T-cell (primary cell): ENCODE results near the genes HSD3B1, FAM72C, FAM72D, GPR89A and PDZK1.

- PRO-cap, 7 experiments = no peak in any of the 7 experiments
Observed at GRCh38 chr1:117826316-117826957, 103.0 kb downstream of the GDAP2 start.

GRCh38 chr1:118912514-118912890 lies 75.6 kb downstream of the TBX15 start:
- PRO-cap, 7 experiments = no peak in any of the 7 experiments

DNA sequence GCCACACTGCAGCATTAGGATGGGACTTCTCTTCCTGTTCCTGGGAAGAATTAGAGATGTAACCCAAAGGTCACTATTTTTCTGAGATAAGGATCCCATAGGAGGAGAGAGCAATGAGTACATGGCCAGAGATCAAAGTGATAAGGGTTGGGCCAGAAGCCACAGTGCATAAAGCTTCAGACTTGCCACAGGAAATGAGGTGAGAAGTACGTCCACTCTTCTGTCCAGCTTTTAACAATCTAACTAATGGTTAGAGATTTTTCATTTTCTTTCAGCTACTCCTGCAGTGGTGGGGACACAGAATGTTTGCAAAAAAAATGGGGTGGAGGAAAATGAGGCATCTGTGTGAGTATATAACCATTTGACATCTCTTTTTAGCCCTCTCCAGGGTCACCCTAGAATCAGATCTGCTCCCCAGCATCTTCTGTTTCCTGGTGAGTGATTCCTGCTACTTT lies at the start of gene HSD3B1:
Gene HSD3B1, plus strand, starts transcription at position 197 of the 455 bp plus-strand sequence.
- PRO-cap, 7 experiments = no peak in any of the 7 experiments

GRCh38 chr1:119732379-119733223 lies 20.9 kb downstream of the PHGDH start:
- PRO-cap, 7 experiments = no peak in any of the 7 experiments

GRCh38 chr1:119750614-119751345 lies 17.9 kb downstream of the HMGCS2 start:
- PRO-cap, 7 experiments = no peak in any of the 7 experiments

DNA sequence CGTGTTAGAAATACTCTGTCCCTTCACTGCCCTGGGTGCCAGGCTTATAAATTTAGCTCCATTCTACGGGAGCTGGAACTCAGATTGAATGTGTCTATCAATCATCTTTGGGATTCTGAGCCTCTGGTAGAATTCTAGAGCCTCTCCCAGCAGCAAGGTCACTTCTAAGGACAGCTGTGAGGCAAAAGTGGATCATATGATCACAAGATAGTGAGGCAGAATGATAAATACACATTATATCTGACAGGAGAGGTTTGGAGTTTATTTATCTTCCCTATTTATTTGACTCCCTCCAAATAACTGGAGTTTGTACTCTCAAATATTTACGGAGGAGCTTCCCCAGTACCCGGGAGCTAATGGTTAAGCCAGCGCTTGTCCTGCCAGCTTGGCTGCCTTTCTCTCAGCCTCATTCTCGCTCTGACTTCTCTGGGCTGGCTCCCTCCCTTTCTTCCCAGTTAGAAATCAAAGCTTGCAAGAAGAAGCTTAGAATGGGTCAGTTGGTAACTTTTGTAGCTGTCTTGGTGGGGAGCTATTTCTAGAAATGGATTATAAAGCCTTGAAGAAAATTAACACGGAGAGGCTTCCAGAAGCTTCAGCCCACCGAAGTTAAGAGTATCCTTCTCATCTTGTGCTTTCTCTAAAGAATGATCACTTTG lies 2.3 kb downstream of the HMGCS2 start:
- PRO-cap, 7 experiments = no peak in any of the 7 experiments

DNA sequence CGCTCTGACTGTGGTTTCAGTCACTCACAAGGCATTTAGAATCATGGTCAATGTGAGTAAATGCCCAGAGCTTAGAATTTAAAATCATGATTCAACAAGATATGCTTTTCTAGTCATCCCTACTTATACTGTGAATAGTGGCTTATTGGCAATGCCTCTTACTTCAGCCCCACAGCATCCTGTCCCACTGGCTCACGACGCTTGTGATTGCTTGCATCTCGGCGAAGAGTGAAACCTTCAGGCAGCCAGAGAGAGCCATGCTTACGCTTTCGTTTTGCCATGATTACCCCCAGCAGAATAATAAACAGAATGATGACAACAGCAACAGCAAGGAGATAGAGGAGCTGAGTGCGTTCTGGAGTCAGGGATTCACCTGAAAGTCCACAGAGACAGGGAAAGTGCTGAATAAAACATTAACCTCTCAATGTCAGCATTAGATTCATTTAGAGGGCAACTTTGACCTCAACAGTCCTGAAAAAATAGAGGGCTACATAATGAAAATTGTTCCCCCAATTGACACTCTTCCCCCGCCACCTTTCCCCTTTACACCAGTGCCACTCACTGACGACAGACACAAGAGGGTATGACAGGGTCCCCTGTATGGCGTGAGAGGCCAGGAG lies 25.9 kb upstream of the ADAM30 start:
- PRO-cap, 7 experiments = no peak in any of the 7 experiments

DNA sequence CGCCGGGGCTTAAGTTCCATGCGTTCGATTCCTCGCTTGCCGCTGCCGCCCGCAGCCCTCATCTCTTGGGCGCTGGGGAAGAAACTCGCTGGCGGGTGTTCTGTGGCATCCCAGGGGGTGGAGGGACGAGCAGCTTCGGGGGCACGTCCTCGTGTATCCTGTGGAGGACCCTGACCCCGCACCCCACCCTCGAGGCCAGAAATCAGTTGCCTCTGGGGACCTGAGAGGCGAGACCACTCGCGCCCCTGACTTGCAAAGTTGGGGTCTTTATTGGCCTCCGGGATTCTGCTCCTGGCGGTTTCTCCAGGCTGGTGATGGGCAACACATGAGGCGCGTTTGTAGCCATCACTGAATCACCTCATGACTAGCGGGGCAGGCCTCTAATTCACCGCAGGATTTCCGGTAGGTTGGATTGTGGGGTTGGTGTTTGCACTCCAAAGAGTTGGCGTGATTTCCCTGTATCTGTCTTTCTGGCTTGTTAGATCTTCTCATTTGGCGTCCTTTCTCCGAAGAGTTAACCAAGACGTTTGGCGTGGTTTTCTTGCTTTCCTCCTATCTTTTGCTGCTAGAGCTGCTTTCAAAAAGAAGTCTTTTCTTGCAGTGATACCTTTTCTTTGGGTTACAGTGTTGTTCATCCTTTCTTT lies 708 bp downstream of the NBPF8 start:
- PRO-cap, 7 experiments = peak in 1 of 7 experiments; most common plus-strand start position 489 of the sequence (in 1); most common minus-strand start position 355 of the sequence (in 1)

DNA sequence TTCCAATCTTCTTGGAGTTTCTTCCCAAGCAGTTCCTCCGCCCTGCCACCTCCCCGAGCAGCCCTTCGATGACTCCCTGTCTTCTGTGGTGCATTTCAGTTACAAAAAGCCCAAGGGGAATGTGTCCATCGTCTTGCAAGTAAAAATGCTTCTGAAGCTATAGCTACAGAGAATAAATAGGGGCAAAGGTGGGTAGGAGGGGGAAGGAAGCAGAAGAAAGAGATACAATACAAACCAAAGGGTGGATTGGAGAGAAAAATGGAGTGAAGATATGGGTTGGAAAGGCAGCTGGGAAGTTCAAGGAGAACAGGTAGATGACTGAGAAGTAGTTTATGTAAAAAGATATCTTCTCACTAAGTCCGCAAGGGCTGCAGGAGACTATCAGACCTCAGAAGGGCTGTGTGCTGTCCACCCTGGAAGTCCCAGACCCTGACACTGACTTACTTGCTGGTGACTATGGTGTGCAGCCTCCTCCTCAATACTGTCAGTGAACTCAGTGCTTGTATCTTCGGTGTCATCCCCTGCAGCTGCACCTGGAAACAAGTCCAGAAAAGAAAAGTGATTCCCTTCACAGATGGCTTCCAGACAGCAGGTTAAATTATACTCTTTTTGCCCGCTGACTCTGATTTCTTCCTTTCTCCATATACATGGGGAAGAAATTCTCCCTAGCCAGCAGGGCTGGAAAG lies 115.2 kb downstream of the NBPF8 start:
- PRO-cap, 7 experiments = no peak in any of the 7 experiments

DNA sequence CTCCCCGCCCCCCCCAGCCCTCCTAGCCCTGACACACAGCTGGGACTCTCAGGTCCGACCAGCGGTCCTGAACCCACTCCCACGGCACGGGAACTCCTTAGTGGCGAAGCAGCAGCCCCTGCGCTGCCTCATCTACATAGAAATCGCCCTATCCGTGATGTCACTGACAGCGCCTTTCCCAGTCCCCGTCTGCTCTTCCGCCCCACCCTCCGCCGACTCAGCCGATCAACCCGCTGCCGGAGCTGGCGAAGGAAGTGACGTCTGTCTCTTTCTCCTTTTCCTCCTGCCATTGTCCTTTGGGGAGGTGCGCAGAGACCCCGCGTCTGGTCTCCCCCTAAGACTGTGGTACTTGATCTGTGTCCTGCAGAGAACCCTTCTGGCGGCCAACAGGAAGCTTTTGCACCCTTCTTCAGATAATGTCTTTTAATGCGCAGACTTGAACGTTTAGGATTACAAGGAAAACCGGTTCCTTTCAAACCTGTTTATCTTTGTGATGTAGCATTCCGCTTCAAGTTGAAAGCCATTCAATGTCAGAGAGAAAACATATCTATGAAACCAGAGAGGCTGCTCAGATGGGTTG lies 38.4 kb upstream of the PPIAL4A start:
- PRO-cap, 7 experiments = peak in 5 of 7 experiments; most common plus-strand start position 289 of the sequence (in 5); most common minus-strand start position 165 of the sequence (in 2)

GRCh38 chr1:121118238-121118864 lies 65.8 kb downstream of the FAM72B start:
- PRO-cap, 7 experiments = no peak in any of the 7 experiments

DNA sequence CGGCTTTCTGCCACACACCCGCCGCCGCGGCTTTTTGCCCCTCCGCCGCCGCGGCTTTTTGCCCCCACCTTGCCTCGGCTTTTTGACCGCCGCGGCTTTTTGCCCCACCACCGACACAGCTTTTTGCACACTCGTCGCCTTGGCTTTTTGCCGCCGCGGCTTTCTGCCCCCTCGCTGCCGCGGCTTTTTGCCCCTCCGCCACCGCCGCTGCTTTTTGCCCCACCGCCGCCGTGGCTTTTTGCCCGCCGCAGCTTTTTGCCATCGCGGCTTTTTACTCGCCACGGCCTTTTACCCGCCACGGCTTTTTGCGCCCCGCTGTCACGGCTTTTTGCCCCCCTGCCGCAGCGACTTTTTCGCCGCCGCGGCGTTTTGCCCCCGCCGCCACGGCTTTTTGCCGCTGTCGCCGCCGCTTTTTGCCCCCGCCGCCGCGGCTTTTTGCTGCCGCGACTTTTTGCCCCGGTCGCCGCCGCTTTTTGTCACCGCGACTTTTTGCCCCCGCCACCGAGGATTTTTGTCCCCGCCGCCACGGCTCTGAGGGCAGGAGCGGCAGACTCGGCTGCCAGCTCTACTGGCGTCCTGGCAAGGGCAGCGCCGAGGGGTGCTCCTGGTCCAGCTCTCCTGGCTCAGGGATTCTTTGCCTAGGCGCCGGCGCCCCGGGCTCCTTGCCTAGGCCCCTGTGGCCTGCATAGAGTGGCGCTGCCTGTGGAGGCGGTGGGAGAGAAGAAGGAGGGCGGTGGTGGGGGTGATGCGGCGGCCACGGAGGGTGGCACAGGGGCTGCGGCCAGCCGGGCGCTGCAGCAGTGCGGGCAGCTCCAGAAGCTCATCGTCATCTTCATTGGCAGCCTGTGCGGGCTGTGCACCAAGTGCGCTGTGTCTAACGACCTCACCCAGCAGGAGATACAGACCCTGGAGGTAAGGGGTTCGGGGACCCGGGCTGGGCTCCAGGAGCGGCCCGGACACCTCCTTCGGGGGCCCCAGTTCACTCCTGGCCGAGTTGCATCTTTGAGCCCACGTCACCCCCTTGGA lies 211.9 kb downstream of the SRGAP2C start:
- PRO-cap, 7 experiments = no peak in any of the 7 experiments

DNA sequence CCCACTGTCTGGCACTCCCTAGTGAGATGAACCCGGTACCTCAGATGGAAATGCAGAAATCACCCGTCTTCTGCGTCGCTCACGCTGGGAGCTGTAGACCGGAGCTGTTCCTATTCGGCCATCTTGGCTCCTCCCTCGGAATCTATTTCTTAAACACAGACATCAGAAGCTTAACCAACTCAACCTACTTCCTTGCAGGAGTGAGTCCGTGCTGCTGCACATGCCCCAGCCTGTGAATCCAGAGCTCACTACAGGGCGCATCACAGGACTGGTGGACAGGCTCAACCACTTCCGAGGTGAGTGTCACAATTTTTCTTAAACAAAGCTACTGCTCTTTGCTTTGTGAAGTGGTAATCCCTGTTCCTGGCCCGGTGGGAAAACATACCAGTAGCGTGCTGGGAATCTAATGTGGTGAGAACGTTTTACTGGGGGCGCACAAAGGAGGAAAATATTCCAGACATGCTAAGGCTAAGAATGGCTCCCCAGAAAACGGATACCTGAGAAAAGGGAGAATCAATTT lies 353.4 kb downstream of the SRGAP2C start:
- PRO-cap, 7 experiments = no peak in any of the 7 experiments

GRCh38 chr1:143643029-143643667 lies 262.6 kb downstream of the H3-7 start:
- PRO-cap, 7 experiments = no peak in any of the 7 experiments

GRCh38 chr1:143971717-143972409 lies at the start of gene FAM72C:
TSS of gene FAM72C (minus strand) at chr1:143971986.
- PRO-cap, 7 experiments = no peak in any of the 7 experiments

DNA sequence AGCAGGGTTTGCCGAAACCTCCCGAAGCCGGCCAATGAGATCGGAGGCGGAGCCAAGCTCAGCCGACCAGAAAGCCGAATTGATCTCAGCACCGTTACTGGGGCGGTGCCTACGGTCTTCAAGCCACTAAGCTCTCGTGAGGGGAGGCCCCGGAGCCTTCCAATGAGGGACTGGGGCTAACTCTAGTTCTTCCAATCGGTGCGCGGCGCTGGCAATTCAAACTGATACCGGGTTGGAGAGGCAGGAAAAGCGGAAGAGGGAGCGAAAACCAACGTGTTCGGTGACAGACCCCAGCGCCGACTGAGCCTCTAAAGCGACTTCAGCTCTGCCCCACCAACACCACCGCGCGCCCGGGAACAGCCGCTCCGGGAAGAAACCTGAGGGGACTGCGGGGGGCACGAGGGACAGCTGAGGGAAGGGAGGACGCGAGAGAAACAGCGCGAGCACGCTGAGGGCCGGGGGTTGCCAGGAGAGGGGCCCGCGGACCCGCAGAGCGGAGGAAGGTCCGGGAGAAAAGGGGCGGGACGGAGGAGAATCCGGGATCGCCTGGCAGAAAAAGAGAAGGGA lies at the start of gene FAM72D:
Gene FAM72D, plus strand, starts transcription at position 214 of the 567 bp plus-strand sequence.
- PRO-cap, 7 experiments = no peak in any of the 7 experiments

- PRO-cap, 7 experiments = no peak in any of the 7 experiments
Observed at GRCh38 chr1:145286857-145287530, 45.0 kb upstream of the PPIAL4D start.

DNA sequence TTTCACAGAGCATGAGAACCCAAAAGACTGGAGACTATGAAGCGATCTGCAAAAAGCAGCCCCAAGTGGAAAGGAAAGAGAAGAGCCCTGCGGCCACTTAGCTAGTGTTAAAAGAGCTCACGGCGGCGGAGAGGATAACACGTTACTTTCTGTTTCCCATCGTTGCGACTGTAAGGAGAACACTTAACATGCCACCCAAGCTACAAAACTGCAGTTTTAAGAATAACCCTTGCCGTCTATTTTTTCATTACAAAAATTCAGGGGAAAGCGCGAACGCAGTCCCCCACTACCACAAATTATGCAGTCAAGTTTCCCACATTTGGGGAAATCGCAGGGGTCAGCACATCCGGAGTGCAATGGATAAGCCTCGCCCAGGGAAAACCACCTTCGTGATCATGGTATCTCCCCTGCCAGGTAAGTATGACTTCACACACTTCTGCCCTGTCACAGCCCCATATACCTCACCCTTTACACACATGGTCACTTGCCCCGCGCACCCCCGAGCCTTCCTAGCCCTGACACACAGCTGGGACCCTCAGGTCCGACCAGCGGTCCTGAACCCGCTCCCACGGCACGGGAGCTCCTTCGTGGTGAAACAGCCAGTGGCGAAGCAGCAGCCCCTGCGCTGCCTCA lies 40.1 kb upstream of the NBPF20 start:
- PRO-cap, 7 experiments = peak in 7 of 7 experiments; most common plus-strand start position 444 of the sequence (in 3); most common minus-strand start position 422 of the sequence (in 7)

GRCh38 chr1:145607581-145608818 lies at the start of gene GPR89A:
TSS of gene GPR89A (plus strand) at chr1:145607988.
- PRO-cap, 7 experiments = peak in 7 of 7 experiments; most common plus-strand start chr1:145608048 (in 7)

- PRO-cap, 7 experiments = no peak in any of the 7 experiments
Observed at GRCh38 chr1:145707110-145707986, at the start of gene PDZK1. TSS of gene PDZK1 (minus strand) at chr1:145707368.